Spleen (tissue), 7 donors: ENCODE results near the genes TENT5A and DOP1A.

- PRO-cap, 4 experiments = peak in 1 of 4 experiments; most common plus-strand start chr6:75205449 (in 1); most common minus-strand start chr6:75205327 (in 1)
- RAMPAGE, long total RNA, 4 experiments = start-site peak on the minus strand in 1 of 4 experiments, at chr6:75205111-75205467 at its widest, 6 reads per replicate
These were observed 909 bp downstream of the COL12A1 start for GRCh38 chr6:75204695-75205592.

DNA sequence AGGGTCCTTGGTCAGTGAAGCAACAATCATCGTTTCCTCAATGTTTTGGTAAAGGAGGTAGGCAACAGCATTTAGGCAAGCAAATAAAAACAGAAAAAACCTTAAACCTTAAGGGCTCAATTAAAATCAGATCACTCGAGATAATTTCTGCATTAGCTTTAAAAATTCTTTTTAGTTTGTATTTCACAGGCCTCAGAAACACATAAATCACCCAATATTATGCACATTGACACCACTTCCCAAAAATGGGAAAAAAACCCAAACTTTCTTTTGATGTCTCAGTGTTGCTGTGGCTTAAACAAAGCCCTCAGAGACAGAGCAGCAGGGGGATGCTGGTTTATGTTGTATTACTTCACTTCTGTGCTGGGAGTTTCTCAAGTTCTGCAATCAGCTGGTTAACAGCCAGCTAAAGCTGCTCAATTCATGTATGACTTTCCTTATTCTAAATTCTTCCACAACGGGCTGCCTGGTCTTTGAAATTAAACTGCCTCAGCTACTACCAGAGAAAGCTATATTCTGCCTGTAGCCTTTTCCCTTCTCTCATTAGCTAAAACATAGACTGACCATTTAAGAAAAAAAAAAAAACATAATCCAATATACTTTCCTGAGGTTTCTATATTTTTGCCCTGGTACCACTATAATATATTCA lies 5.6 kb downstream of the FILIP1 start:
- PRO-cap, 4 experiments = no peak in any of the 4 experiments
- RAMPAGE, long total RNA, 4 experiments = no peak in any of the 4 experiments

DNA sequence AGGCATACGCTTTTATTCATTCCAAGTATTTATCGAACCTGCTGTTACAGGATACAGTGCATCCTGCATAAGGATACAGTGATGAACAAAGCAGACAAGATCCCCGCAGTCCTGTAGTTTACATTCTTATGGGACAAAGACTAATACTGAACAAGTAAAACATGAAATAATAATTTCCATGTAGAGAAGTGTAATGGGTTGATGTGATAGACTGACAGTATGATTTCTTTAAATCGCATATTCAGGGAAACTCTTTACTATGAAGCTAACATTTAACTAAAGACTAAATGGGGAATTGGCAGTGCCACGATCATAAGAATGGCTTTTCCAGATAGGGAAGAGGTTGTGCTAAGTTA lies 40.4 kb downstream of the SENP6 start:
- PRO-cap, 4 experiments = no peak in any of the 4 experiments
- RAMPAGE, long total RNA, 4 experiments = no peak in any of the 4 experiments

DNA sequence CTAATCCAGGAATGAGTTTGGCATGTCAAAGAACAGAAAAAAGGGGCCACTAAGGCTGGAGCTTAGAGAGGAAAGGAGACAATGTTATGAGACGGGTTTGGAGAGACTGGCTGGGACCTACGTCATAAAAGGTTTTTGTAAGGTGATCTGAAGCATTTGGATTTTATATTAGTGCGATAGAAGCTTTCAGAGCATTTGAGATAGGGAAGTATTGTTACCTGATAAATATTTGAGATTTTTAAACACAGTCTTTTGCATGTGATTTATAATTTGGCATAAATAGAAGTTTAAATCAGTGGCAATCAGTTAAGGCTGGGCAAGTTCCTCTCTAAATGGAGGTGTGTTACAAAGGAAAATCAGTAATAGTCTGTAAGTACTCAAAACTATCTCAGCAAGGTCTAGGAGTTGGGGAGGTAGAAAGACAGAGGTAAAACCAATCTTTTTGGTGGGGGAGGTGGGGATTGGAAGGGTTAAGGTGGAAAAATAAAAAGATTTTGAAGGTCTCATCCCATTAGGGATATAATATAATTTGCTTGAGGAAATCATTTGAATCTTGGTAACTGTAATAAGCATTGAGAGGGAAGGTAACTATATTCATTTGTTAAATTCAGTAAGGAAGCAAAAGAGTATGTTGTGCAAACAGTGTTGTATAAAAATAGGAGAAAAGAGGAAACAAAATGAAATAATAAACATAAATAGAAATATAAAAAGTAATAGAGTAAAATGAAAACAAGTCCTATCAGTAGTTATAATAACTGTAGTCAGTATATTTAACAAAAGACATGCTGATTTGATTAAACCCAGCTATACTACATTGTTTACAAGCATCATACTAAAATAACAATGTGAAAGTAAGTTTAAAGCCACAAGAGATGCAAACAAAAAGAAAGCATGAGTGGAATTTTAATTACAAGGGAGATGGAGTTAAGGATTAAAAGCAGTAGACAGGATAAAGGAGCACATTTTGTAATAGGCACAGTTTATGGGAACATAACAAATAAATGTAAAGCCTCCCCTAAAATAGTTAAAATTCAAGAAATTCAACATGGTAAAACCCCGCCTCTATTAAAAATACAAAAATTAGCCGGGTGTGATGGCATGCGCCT lies 41.2 kb downstream of the SENP6 start:
- PRO-cap, 4 experiments = no peak in any of the 4 experiments
- RAMPAGE, long total RNA, 4 experiments = no peak in any of the 4 experiments

DNA sequence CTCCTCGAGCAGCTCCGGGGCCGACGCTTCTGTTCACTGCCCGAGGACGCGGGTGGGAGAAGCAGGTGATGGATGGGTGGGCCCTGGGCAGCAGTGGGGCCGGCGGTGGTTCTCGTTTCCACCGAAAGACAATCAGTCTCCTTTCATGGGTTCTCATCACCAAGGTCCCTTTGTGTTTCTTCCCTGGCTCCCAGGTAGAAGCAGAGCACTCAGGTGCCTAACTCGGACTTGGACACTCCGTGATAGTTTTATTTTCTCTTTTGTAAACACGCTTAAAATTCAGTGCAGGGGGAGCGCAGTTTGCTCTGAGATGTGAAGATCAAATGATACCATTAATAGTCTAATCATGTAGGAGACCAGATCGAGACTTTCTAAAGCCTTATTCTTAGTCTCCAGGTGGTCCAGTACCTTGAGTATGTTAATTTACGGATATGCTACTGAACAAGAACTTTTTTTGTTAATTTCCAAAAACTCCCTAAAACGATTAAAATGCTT lies 508 bp downstream of the MYO6 start:
- PRO-cap, 4 experiments = no peak in any of the 4 experiments
- RAMPAGE, long total RNA, 4 experiments = no peak in any of the 4 experiments

DNA sequence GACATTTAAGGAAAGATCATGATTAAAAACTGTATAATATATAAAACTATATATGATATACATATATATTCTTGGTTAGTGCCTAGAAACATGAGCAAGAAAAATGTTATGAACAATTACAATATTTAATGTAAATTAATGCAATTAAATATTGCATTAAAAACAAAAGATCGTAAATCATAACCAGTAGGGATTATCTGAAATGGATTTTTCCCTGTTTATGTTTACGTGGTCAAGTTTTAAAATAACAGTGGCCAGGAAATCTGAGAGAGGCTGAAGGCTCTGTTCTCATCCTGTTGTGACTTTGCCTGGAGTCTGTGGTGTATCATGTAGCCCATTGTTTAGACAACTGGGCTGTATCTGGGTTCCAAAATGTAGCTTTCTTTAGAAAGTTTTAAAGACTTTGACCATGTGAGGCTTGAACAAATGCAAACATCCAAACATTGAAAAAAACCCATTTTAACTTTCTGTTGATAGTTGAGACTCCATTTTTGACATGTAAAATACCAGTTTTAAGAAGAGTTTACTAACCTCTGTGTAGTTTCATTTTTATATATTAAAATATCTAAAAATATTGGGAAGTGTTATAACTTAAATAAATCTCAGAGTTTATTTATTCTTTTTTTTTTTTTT lies 2.5 kb downstream of the MYO6 start:
- PRO-cap, 4 experiments = no peak in any of the 4 experiments
- RAMPAGE, long total RNA, 4 experiments = no peak in any of the 4 experiments

GRCh38 chr6:78940520-78941321 lies 73.4 kb downstream of the IRAK1BP1 start:
- PRO-cap, 4 experiments = no peak in any of the 4 experiments
- RAMPAGE, long total RNA, 4 experiments = no peak in any of the 4 experiments

- PRO-cap, 4 experiments = peak in 4 of 4 experiments; most common plus-strand start chr6:79077168 (in 4); most common minus-strand start chr6:79077120 (in 2)
- RAMPAGE, long total RNA, 4 experiments = no peak in any of the 4 experiments
These were observed 1.2 kb downstream of the PHIP start for GRCh38 chr6:79076680-79077412.

DNA sequence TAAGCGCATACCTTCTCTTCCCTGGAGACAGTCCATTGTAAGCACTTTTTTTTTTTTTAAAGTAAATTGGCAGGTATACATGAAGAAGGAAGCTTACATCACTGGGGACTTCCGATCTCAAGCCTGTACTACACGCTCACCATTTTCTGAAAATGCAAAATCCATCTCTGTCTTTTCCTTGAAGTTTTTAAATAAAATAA lies 92.9 kb upstream of the PHIP start:
- PRO-cap, 4 experiments = no peak in any of the 4 experiments
- RAMPAGE, long total RNA, 4 experiments = no peak in any of the 4 experiments

DNA sequence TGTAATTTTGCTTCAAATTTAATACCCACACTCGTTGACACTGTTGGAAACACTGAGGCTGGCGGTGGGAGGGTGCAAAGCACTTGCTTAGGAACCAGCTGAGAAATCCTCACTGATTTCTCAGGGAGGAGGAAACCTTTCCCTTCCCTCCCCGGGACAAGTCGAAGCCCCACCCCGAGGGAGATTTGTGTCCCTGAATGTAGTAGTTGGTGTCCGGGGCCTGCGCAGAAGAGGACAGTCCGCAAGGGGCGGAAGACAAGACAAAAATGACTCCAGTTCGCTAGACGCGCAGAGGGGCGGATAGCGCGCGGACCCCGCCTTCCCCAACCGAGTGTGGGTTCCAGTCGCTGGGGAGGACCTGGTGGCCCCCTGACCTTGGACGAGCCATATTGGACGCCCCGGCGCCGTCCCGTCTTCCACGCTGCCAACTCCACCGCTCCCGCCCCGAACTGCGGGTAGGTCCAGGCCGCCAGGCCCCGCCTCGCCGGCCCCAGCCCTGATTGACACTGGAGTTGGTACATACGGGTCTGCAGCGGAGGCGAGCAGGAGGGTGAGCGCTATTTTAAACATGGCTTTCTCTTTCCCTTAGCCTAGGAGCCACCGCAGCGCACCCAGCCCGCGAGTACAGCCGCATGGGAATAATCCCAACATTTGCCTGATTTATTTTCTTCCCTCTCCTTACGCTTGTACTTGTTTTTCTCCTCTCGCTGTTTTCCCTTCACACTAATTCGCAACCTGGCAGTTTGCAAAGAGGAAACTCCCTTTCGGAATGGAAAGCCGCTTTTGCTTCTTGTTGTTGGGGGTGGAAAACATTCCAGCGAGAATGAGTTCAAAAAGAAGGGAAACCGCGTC lies 155.6 kb upstream of the PHIP start:
- PRO-cap, 4 experiments = peak in 4 of 4 experiments; most common plus-strand start position 205 of the sequence (in 4); most common minus-strand start position 432 of the sequence (in 4)
- RAMPAGE, long total RNA, 4 experiments = start-site peak on the plus strand in 2 of 4 experiments, centred at positions 213 to 216 of the sequence, 9 to 13 reads per replicate

- PRO-cap, 4 experiments = no peak in any of the 4 experiments
- RAMPAGE, long total RNA, 4 experiments = no peak in any of the 4 experiments
These were observed 69.1 kb downstream of the ELOVL4 start for GRCh38 chr6:79878111-79878810.

- PRO-cap, 4 experiments = no peak in any of the 4 experiments
- RAMPAGE, long total RNA, 4 experiments = no peak in any of the 4 experiments
These were observed 265.1 kb downstream of the TENT5A start for GRCh38 chr6:81487317-81487862.

DNA sequence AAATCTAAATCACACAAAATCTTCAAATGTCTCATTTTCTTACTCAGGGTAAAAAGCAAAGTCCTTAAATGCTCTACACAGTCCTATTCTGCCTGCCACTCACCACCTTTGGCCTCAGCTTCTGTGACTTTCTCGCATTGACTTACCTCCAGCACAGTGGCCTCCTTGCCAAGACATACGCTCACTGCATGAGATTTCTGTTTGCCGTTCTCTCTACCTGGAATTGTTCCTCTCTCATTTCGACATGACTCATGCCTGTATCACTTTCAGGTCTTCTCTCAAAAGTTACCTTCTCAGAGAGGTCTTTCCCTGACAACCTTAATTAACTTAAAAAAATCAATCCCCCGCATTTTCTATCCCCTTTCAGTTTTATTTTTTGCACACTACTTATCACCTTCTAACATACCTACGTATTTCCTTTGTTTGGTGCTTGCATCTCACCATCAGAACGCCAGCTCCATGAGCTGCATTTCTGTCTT lies 24.6 kb downstream of the TENT5A start:
- PRO-cap, 4 experiments = no peak in any of the 4 experiments
- RAMPAGE, long total RNA, 4 experiments = no peak in any of the 4 experiments

DNA sequence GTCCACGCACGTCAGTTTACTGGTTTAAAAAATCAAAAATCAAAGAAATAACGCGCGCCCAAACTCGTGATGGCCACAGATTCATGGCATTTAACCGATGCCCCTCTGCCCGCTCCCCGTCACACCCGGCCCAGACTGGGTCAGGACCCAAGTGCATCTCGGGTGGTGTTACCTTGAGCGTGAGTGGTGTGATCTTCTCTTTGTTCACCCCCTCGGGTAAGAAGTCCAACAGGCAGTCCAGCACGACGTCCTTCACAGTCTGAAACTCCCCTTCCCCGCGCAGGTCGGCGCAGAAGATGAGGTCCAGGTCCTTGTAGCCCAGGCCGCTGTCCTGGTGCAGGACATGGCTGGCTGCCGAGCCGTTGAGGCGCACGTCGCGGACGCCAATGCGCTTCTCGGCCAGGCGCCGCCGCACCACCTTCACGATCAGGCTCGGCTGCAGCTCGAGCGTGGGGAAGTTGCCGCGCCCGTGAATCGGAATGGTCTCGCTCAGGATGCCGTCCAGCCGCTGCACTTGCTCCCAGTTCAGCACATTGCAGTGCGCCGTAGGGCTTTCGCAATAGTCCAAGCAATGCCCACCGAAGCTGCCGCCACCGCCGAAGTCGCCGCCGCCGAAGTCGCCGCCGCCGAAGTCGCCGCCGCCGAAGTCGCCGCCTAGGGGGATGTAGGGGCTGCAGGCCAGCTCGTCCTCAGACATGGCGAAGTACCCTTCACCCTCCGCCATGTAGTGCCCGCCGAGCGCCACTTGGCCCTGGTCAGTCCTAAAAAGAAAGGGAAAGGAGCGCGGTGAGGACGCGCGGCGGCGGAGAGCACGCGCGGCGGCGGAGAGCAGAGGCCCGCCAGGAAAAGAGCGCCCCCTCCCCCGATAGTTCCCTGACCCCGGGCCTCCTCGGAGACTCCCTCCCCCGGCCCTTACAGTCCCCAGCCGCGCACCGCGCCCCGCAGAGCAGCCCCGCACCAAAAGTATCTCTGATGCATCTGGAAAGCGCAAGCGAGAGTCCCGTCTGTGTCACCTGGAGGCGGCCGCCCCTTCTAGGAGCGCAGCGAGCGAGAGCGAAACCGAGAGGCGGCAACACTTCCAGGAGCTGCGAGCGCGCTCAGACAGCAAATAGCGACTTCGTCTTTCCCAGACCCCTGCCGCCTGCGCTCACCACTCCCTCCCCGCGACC lies 679 bp downstream of the TENT5A start:
- PRO-cap, 4 experiments = peak in 4 of 4 experiments; most common plus-strand start position 1,072 of the sequence (in 4); most common minus-strand start position 388 of the sequence (in 4)
- RAMPAGE, long total RNA, 4 experiments = no peak in any of the 4 experiments

GRCh38 chr6:81752587-81752962 lies at the start of gene TENT5A:
TENT5A (minus strand) TSS chr6:81752681.
- PRO-cap, 4 experiments = peak in 4 of 4 experiments; most common plus-strand start chr6:81752833 (in 4); most common minus-strand start chr6:81752681 (in 2)
- RAMPAGE, long total RNA, 4 experiments = start-site peak on the minus strand in 1 of 4 experiments, at chr6:81752662-81752738 at its widest, 29 reads per replicate

- PRO-cap, 4 experiments = no peak in any of the 4 experiments
- RAMPAGE, long total RNA, 4 experiments = no peak in any of the 4 experiments
These were observed 85.5 kb upstream of the TENT5A start for GRCh38 chr6:81837853-81838544.

DNA sequence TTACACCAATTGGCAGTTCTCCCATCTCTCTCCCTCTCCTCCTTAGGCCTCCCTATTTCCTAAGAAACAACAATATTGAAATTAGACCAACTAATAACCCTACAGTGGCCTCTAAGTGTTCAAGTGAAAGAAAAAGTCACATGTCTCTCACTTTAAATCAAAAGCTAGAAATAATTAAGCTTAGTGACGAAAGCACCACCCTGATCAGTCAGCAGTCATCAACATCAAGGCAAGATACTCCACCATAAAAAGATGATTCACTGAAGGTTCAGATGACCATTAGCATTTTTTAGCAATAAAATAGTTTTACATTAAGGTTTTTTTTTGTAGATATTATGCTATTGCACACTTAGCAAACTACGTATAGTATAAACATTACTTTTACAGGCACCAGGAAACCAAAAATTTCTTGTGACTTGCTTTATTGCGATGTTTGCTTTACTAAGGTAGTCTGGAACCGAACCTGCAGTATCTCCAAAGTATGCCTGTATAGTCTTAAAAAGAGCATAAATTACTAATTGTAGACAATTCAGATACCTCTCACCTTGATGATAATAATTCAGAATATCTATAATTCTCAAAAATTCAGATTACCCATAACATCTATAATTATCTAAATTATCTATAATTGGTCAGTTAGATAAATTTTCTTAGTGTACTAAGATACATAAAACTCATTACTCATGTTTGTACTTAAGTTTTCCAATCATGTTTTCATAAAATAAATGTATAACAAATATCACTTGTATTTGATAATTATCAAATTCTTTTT lies 61.2 kb downstream of the IBTK start:
- PRO-cap, 4 experiments = no peak in any of the 4 experiments
- RAMPAGE, long total RNA, 4 experiments = no peak in any of the 4 experiments

DNA sequence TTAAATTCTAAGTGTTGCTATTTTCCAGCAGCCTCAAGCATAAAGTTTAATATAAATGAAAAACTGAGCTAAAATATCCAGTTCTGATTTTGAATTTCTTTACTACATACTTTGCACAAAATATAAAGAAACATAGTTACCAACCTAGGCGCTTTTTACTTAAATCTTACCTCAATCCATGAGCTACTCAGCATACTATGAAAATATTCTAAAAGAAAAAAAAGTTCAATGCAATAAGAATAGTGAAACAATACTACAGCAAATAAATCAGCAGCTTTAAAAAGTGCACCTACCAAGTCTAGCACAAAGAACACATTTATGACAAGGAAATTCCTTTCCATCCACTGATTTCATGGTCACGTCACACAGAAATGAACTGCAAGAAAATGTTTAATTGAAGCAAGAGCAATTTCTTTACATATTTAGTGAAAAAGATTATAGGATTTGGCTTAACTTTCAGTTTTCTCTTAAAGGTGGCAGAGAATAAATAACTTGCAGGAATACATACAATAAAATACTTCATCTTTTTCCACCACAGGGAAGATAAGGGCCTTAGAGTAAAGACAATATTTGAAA lies 36.3 kb downstream of the IBTK start:
- PRO-cap, 4 experiments = no peak in any of the 4 experiments
- RAMPAGE, long total RNA, 4 experiments = no peak in any of the 4 experiments

DNA sequence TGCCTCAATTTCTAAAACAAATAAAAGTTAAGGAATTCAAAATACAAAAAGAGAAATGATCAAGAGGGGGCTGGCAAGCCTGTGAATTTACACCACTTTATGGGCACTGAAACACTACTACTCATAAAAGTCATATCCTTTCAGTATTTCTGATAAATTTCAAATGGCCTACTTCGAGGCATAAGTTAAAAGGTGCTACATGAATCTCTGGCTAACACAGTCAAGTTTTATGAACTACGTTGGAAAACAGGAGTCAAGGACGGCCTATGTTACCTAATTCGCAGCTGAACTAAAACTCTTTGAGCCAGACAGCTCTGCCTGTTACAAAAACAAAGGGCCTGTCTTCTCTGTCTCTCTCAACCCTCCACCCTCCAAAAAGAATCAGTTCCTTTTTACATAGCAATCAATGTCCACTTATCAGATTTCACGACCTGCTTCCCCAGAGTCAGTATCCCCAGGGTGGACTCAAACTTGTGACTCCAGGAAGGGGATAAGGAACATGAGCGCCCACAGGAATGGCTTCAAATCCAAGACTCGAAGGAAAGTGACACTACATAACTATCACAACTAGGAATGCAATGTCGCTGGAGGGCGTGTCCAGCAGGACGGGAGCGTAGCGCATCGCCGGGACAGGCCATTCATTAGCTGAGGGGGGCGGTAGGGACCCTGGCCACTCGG lies 704 bp downstream of the IBTK start:
- PRO-cap, 4 experiments = peak in 4 of 4 experiments; most common plus-strand start position 641 of the sequence (in 3); most common minus-strand start position 528 of the sequence (in 3)
- RAMPAGE, long total RNA, 4 experiments = no peak in any of the 4 experiments

- PRO-cap, 4 experiments = peak in 4 of 4 experiments; most common plus-strand start chr6:83067671 (in 2); most common minus-strand start chr6:83067960 (in 1)
- RAMPAGE, long total RNA, 4 experiments = start-site peak on the plus strand in 4 of 4 experiments, at chr6:83067647-83067732 at its widest, 334 to 1,200 reads per replicate
These were observed at the start of gene DOP1A for GRCh38 chr6:83067216-83068537. DOP1A (plus strand) TSS chr6:83067671.